ENCODE measurements around the gene NACAD.

GRCh38 chr7:44834013-44834823 is 13.7 kb downstream of the H2AZ2 start:
- RRBS: no CpG with 5 or more reads among the region's 5 CpGs

DNA sequence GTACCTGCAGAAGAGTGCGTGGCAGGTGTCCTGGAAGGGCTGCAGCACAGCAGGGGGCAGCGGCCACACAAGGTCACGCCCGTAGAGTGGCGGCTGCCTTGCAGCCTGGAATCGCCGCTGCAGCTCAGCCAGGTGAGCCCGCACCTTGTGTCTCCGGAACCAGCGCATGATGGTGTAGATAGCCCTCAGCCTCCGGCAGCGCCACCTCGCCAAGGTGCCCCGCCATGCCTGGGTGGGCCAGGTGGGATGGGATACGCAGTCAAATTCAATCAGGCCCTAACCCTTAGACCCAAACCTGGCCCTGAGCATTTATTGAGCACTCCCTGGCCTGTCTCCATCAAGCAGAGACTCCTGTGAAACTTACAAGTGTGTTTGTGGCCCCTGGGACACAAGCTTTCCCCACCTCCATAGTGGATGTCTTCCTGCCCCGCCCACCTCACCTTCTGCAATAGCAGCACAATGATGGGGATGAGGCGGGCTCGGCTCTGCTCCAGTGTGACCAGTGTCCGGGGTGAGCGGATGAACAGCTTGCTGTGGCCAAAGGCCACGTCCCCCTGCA is 13.1 kb downstream of the MYO1G start:
- RRBS: no CpG with 5 or more reads among the region's 21 CpGs

DNA sequence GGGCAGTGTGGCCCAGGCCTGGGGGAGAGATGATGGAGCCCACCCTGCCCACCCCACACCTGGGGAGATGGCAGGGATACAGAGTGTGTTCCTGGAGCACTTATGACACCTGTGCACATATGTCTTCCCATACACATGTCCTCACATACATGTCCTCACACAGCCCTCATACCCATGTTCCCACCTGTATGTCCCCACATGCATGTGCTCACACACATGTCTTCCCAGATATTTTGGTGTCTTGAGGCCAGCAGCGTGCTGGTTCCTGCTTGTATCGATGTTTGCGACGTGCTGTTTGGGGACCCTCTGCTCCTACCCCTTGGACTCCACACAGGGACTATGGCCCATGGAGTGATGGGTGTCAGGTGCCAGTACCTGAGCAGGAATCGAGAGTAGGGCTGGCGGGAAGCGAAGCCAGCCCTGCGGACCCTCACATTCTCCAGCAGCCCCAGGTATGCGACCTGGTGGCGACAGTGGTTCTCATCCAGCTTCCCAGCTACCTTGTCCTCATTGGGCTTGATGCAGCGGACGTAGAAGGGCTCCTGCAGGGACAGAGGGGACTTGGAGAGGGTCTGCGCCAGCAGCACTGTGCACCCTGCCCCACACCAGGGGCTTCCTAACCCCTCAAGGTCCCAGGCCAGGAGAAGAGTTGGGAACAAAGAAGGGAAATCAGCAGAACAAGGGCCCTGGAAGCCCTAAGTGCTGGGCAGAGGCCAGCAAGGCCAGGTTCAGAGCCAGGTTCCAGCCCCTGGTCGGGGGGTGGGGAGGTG is 12.3 kb downstream of the MYO1G start:
- RRBS: no CpG with 5 or more reads among the region's 14 CpGs

- RRBS: no CpG with 5 or more reads among the region's 2 CpGs
These were observed 3.0 kb downstream of the MYO1G start for GRCh38 chr7:44975856-44976129.

DNA sequence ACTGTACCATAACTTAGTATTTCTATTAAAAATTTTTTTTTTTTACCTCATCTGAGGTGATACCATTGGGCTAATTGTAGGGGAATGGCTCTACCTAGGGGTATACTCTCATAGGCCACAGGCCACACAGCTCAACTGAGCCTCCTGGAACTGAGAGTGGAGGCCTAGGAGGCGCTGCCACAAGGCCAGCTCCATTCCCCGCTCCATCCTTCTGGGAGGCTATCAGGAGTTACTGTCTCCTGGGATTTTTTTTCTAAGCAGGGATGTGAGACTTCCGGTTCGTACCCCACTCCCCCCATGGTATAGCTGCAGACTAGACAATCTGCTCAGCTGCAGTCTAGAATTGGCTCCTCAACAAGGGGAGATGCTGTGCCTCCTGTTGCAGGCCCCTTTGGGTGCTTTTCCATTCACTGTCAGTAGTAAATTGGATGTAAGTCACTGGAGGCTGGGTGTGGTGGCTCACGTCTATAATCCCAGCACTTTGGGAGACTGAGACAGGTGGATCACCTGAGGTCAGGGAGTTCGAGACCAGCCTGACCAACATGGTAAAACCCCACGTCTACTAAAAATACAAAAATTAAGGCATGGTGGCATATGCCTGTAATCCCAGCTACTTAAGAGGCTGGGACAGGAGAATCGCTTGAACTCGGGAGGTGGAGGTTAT is 2.8 kb upstream of the MYO1G start:
- RRBS: no CpG with 5 or more reads among the region's 9 CpGs

GRCh38 chr7:44991654-44992409 is 8.2 kb upstream of the CCM2 start:
- RRBS: no CpG with 5 or more reads among the region's 7 CpGs

DNA sequence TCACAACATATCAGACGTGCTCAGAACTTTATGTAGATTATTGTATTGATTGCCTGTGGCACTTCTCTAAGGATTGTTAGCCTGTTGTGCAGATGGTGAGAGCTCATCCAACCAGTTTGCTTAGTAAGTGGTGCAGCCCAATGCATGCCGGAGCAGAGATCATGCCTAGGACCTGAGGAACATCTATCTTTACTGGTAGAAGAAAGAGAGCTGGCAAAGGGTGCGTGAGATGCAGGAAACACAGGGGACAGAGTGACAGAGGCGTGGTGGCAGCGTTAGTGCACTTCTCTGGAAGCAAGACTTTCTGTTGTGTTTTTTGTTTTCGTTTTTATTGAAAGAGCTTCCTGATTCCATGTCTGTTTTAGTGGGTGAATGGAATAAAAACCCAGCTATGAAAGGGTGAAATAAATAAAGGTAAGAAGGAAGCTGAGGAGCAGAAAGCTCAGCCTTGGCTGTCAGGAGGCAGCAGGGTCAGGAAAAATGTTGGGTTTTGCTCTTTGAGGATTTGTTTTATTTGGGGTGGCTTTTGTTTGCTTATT is 36.0 kb downstream of the CCM2 start:
- RRBS: no CpG with 5 or more reads among the region's 6 CpGs

DNA sequence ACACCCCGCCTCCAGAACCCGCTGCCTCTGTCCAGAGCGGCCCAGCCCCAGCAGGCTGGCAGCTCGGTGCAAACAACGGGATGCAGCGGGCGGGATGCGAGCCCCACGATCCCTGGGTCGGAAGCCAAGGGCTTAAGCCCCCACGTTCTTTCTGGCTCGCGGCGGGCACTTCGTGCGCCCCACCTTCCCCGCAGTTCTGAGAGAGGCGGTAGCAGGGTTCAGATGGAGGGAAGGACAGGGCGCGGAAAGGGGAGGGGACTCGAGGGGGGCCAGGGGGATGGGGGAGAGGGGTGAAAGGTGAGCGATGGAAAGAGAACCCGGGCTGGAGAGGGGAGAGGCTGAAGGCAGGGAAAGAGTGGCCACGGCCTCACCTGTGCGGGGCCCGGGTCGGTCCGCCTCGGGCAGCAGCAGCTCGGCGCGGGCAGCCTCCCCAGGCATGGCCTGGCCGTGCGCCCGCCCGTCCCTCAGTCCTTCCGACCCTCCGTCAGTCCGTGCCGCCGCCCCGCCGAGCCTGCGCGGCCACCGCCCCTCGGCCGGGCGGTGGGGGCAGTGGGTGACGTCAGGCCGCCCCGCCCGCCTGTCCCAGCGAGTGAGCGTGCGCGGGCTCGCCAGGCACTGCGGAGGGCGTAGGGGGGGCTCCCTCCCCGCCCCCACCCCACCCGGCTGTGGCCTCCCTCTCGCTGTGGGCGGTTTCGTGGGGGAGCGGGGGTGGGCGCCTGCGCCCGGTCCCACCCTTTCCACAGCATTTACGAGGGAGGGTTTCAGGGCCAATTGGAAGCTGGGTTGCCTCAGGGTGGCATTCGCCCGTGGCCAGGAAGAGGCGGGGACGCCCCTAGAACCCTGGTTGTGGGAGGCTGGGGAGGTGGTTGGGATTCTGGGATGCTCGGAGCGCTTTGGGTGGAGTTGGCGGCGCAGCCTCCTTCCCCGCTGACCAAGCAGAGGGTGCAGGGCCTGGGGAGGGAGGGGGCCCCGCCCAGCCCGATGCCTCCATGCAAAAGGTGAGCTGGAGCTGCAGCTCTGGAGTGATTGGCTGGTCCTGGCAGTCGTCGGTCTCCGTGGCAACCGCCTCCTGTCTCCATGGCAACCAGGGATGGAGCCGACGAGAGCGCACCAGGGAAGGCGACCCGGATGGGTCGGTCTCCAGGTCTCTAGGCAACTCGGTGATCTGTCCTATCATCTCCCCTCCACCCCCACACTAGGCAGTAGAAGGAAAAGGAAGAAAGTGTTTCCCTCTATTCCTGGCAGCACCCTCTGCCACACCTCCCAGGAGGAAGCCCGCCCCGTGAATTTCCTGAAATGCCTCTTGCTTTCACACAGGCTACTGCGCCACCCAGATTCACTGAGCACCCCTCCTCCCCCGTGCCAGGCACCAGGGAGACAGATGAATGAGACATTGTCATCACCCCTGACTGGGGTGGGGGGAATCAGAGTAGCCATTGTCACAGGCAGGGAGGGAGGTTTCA is at the start of gene NACAD:
TSS of gene NACAD (minus strand) at position 513 of the 1,463 bp plus-strand sequence.
- RRBS: 4% methylated on average over 12 of the region's 96 CpGs

DNA sequence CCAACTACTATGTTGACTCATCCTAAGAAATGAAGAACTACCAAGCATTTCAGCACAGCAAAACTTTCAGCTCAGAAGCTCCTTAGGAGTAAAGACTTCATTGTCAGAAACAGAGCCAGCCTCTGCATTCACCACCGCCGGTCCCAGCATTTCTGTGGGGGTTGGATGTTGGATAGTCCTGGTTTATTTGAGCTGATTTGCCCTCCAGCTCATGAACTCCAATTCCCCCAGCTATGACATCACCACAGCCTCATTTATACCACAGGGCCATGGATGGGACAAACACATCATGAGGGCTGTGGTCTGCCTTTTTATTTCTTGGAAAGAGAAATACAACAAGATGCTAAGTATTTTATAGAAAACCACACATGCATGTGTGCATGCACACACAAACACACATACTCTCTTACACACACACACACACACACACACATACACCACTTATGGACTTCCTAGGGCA is 123.6 kb downstream of the ADCY1 start:
- RRBS: no CpG with 5 or more reads among the region's 2 CpGs

DNA sequence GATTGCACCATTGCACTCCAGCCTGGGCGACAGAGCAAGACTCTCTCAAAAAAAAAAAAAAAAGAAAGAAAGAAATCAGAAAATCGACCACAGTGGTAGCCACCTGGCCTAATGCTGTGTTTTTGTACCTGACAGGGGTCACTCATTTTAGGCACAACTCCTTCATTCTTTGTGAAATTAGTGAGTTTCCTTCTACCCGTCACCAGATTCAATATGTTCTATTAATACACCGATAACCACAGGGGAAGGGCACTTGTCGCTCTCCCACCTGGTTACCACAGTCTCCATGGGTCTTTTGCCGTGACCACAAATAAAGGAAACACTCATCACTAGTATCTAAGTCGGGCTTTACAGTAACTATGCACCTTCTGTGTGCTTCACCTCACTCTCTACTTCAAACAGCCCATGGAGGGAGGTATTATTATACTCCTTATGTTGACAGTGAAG is 146.3 kb downstream of the ADCY1 start:
- RRBS: no CpG with 5 or more reads among the region's 7 CpGs

- RRBS: no CpG with 5 or more reads among the region's 5 CpGs
These were observed 110.1 kb downstream of the CCDC201 start for GRCh38 chr7:45762737-45763319.

- RRBS: no CpG with 5 or more reads among the region's 7 CpGs
These were observed 6.9 kb downstream of the CCDC201 start for GRCh38 chr7:45866049-45866248.

GRCh38 chr7:45890063-45891113 is 2.1 kb downstream of the IGFBP1 start:
- RRBS: no CpG with 5 or more reads among the region's 10 CpGs

GRCh38 chr7:45922163-45922667 is 1.1 kb upstream of the IGFBP3 start:
- RRBS: no CpG with 5 or more reads among the region's 22 CpGs

- RRBS: no CpG with 5 or more reads among the region's 4 CpGs
These were observed 234.3 kb upstream of the IGFBP3 start for GRCh38 chr7:46155317-46155817.

DNA sequence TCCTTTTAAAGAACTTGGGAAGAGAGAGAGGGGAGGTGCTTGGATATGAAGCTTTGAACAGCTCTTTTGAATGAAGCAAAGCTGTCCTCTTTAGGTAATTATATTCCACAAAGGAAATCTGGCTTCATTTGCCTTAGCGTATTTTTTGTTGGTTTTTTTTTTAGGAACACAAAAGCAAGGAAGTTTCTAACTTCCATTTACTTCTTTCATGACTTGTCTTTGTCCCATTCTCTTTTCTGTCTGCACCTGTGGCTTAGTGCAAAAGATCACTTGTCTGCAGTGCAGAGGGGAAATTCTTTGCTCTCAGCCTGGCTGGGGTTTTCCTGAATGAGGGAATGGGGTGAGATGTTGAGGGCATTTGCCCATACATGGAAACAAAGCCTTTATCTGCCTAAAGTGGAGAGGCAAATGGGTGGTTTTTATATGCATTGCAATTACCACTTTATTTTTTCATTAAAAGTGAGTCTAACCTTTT is 361.0 kb upstream of the IGFBP3 start:
- RRBS: no CpG with 5 or more reads among the region's 1 CpG

DNA sequence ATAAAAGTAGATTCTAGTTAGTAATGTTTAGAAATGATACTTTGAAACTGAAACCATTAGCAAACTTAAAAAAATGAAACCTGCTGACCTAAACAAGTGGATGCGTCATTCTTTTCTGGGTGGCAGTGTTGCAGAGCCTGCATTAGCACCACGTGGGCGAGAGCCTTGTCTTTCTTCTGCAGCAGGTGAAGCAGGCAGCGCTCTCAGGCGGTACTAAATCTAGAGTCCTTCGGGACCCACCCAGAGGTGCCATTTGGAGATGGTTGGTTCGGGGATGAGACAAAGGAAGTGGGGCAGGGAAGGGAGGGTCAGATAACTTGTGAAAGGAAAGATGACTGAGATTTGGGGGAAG is 759.1 kb upstream of the IGFBP3 start:
- RRBS: no CpG with 5 or more reads among the region's 7 CpGs

- RRBS: no CpG with 5 or more reads among the region's 8 CpGs
These were observed 820.1 kb upstream of the IGFBP3 start for GRCh38 chr7:46741261-46741583.

DNA sequence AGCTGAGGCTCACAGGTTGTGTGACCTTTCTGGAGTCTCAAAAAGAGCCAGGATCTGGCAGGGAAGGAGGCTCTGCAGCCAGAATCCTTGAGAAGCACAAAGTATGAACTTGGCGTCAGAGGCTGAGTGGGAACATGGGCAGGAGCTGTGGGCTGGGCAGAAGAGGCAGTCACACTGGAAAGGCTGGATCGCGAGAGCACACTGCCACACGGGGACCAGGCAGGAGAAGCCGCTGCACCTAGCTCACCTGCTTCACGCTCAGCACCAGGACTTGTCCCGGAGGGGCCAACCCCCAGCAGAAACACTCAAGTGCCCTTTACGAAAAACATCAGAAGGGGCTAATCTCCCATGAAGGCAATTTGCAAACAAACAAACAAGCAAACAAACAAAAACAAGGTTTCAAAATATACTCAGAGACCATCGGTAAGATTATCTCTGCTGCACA is 534.9 kb downstream of the TNS3 start:
- RRBS: no CpG with 5 or more reads among the region's 9 CpGs

DNA sequence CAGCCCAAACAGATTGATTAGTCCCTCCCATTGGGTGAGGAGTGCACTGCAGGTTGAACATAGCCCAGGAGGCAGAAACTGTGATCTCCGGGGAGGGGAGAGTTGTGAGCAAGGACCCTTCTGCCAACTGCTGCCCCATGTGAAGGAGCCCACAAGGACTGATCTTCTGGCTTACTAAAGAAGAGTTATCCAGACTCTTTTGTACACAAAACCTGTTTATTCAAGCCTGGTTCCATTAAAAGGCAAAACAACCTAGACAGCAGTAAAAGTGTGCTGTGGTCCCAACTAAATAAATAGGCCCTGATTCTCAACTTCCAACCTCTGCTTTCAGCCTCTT is 465.2 kb downstream of the TNS3 start:
- RRBS: no CpG with 5 or more reads among the region's 1 CpG